ENCODE results near the gene OSTN.

GRCh38 chr3:188608985-188609344, 455.0 kb downstream of the LPP start:
- PRO-cap = no peak

DNA sequence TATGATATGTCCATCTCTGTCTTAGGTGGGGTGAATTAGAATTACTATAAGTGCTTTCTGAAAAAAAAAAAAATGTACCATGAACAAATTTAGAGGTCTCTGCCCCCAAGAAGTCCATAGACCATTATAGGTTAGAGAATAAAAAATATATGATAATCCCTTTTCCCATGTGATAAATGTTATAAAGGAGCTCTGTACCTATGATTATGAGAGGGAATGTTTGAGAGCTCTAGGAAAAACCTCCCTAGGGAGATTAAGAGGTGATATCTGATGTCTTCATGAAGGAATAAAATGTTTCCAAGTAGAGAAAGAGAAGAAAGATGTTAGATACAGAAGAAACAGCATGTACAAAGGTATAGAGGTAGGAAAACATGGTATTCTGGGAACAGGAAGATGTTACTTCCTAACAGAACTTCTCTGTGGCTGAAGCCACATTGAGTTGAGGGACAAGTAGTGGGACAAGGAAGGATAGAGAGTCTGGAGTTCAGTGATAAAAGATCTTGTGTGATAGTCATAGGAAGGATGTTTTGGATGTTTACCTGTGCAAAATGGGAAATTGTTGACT, 442.9 kb upstream of the TPRG1 start:
- PRO-cap = no peak

DNA sequence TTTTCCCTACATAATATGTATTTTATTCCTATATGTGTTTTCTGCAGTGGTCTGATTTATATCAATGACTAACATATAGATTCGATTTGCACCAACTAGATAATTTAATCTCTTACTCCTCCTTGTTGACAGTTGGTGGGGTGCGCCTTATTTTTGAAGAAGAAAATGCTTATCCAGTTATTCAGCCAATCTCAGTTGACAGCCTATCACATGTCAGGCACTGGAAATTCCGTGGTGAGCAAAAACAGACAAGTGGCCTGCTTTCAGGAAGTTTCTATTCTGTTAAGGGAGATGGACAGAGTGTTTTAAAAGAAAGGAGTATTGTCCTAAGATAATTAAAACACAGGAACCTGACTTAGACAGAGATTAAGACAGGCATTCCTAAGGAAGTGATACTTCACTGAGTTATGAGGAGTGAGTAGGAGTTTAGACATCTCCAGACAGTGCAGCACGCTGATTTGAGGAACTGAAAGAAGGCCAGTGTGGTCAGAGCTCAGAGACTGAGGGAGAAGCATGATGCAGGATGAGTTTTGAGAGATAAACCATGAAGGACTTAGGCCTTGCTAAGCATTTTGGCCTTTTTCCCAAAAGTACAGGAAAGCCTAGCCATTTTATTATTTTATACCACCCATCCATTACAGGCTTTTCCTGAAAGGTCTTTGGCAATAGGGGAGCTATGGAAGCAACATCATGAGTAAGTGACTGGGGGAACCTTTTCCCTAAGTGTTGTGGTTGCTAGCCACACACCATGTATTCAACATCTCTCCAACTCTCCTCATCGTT, 375.8 kb upstream of the TPRG1 start:
- PRO-cap = no peak

DNA sequence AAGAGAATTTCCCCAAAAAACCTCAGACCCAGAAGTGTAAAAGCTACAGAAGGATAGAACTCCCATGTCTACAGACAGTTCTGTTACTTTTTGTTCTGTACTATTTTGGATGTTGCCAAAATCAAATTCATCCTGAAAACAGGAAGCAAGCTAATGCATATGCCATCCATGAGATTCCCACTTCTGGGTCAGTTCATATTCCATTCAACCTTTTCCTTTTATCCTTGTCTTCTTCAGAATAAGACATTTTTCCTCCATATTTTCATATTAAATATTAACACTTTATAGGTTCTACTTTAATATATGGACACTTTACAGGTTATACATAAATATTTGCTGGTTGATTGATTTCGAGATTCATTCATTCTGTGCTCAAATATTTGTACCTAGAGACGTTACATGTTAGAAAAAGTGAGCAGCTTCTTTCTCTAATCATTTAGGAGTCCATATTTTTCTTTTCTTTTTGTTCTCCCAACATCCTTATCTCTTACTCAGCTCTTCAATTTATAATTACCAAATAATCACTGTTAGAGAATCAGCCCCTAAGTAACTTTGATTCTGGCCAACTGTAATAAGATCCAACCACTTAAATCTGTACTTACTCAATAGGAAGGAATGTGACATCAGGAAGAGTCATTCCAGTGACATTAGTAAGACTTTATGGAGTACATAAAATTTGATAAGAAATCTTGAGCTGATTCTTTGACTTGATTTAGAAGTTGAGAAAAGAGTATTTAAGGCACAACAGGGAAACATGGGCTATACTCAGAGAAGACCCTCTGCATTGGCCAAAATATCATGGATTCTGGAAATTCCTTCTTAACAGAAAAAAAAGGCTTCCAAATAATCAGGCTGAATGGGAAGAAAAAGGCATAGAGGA, 290.0 kb upstream of the TPRG1 start:
- PRO-cap = no peak

GRCh38 chr3:188946804-188947355, 224.9 kb upstream of the TPRG1 start:
- PRO-cap = no peak

GRCh38 chr3:189982217-189982966, 138.3 kb downstream of the P3H2 start:
- PRO-cap = no peak

DNA sequence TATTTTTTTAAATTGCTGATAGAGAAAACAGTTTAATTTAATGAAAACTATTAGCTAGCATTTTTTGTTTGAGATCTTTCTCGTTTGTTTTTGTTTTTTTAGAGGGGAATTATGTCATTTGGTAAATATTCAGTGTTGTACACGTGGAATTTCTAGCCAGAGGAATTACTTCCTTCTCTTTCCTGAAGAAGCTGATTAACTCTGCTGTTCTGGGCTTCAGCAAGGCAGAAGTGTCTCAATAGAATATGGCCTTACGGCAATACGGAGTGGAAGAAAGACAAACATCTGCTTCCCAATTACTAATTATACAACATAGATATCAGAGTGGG, 12.0 kb downstream of the P3H2 start:
- PRO-cap = no peak

DNA sequence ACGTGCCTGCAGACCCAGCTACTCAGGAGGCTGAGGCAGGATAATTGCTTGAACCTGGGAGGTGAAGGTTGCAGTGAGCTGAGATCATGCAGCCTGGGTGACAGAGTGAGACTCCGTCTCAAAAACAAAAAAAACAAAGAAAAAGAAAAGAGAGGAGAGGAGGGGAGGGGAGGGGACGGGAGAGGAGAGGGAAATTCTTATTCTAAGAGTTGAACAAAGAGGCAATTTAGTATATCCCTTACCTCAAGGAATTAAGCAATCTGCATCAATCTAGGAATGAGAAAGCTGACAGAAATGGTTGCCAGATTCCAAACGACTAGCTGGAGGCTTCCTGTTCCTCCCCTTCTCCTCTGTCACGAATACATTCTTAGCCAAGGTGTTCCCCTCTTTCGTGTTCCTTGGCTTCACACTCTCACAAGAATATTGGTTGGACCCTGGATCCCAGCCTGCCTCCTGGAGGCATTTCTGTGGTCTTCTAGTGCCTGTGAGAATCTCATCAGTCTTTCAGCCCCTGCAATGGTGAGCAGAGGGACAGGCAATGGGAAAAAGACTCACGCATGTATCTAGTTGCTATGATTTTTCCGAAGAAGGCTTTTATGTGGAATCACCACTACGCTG, 1.4 kb upstream of the P3H2 start:
- PRO-cap = no peak

DNA sequence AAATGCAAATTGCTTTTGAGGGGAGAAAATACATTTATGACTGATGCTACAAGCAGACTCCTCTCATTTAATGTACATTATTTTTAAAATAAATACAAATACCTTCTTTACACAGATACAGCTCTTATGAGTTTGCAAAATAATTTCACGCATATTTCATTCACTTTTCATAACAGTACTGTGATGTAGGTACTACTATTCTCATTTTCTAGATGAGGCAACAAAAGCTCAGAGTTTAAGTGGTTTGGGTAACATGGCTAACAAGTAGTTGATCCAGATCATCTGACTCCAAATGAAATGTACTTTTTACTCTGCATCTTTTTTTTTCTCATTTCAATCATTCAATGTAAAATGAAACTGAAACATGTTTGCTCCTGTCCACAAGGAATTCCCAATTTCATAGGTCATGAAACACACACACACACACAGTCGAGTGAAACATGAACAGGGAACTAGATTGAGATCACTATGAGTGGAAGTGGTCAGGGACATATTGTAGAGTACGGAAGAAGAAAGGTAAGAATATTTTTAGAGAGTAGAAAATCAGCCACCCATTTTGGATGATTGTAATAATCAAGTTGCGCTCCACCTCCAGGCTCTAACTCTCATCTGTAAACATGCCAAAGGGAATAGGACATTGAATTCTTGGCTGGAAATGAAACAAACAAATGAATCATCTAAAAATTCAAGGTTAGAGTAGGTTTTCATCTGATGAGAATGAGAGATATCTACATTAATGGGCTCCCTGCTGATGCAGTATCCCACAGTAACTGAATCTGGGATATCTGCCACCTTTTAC, 92.4 kb downstream of the CLDN1 start:
- PRO-cap = no peak

- PRO-cap = no peak
Observed at GRCh38 chr3:190309475-190309852, 12.8 kb downstream of the CLDN1 start.

DNA sequence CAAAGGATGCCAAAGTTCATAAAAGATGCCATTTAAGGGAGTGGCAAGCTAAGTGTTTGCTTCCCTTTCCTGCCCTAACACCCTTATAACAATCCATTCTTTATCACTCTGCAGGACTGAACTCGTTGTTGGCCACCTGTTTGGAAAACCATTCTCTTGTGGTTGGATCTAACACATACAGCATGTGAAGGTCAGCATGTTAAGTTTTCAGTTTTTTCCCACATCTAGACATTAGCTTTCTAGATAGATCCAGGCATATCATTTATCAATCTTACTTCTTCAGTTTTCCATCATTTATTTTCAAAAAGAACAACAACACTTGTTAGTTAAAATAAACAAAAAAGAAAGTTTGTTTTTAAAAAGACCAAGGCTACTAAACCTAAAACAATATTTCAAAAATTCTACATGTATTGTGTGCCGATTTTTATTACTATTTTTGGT, 13.5 kb upstream of the CLDN16 start:
- PRO-cap = no peak

DNA sequence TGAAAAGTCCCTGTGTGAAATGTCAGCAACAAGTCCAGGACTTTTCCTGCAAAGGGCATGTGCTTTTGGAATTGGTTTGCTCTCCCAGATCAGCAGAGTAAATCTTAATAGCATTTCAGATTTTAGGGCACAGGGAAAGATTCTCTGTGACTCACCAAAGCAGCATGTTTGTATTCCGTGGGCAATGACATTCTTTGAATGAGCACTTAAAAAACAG, 2.0 kb upstream of the CLDN16 start:
- PRO-cap = no peak

- PRO-cap = no peak
Observed at GRCh38 chr3:190492104-190492599, 21.7 kb upstream of the IL1RAP start.

- PRO-cap = no peak
Observed at GRCh38 chr3:190514976-190515241, 1.0 kb downstream of the IL1RAP start.

DNA sequence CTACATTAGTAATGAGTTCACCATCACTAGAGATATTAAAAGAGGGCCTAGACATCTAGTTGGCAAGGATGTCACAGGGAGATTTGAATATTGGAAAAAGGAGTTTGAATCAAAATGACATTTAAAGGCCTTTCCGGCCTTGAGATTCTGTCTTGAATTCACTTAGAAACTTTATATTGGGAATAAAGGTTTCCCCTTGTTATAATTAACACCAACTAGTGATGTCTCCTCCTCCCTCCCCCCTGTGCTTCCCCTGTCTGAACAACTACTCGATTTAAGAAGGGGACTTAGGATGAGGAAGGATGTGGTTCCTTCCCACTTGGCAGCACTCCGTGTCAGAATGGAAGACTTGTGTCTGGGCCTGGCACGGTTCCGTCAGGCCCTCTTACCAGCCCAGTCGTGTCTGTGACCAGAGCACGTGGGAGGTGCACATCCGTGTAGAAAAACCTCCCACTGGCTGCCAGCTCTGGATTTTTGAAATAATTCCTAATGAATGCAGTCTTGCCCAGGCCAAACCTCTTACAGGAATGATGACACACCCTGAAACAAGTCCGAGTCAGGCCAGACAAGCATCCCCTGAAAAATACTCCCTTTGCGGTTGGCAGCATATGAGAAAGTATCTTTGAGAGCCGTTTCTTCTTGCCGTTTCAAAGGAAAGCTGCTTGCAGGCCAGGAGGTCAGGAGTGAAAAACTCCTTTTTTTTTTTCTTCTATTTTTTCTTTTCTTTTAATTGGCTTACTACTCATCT, 19.5 kb downstream of the IL1RAP start:
- PRO-cap = no peak

- PRO-cap = no peak
Observed at GRCh38 chr3:190591098-190591507, 77.2 kb downstream of the IL1RAP start.

GRCh38 chr3:190807503-190808335, 54.8 kb downstream of the GMNC start:
- PRO-cap = no peak

GRCh38 chr3:190812191-190812474, 50.4 kb downstream of the GMNC start:
- PRO-cap = no peak

DNA sequence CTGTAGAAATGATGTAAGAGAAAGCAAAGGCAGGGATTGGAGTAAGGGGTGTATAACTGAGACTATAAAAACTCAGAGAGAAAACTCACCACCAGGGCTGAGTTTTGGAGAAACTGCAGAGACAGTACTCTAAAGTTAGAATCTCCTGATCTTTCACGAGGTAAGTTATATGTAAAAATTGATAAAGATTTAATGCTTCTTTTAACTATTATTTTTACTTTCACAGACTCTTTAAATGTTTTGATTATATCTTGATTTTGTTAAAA, at the start of gene OSTN:
OSTN (plus strand) TSS at position 94 of the 266 bp plus-strand sequence.
- PRO-cap = no peak

DNA sequence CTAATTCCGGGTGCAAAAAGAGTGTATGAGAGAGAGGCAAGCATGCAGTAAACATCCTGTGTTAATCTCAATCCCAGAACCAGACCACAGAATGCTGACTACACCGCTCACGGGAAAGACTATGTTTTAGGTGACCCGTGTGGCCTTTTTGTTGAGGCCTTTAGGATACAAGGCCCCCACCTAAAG, 328 bp upstream of the CCDC50 start:
- PRO-cap = no peak

Data from pulmonary artery (tissue), 1 donor.